ENCODE measurements around a stretch of chr9.

- RAMPAGE, long total RNA: no peak
- RRBS: no CpG with 5 or more reads among the region's 31 CpGs
Observed at GRCh38 chr9:111897342-111898231, 973 bp downstream of the UGCG start.

DNA sequence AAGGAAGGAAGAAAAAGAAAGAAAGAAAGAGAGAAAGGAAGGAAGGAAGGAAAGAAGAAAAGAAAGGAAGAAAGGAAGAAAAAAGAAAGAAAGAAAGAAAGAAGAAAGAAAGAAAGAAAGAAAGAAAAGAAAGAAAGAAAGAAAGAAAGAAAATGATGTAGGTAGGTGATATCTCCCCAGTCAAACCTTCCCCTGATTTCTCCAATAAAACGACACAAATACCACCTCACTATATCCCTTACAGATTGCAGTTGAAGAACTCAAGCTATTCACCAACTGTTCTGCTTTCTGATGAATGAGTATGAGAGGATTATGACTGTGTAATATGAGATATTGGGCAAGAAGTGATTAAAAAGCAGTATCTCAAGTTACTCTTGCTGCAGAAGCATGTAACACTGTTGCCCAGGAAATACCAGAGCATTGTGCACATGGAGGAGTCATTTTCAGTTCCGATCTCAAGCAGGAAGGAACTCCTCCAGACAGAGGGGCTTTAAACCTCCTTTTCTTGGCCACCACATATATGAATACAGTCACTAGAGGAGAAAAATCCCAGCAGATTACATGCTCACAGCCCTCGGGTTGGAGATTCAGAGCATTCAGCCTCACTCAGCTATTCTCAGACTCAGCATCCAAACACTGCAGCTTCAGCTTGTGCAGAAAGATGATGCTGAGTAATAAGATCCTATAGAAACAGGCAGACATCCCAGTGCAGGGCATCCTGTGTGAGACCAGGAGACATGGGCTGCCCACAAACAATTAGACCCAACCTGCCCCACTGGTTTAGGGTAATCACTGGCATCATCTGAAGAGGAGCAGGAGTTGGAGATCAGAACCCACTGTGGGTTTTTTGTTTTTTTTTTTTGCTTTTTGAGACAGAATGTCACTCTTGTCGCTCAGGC is 61.5 kb downstream of the UGCG start:
- RAMPAGE, long total RNA: no peak
- RRBS: no CpG with 5 or more reads among the region's 4 CpGs

DNA sequence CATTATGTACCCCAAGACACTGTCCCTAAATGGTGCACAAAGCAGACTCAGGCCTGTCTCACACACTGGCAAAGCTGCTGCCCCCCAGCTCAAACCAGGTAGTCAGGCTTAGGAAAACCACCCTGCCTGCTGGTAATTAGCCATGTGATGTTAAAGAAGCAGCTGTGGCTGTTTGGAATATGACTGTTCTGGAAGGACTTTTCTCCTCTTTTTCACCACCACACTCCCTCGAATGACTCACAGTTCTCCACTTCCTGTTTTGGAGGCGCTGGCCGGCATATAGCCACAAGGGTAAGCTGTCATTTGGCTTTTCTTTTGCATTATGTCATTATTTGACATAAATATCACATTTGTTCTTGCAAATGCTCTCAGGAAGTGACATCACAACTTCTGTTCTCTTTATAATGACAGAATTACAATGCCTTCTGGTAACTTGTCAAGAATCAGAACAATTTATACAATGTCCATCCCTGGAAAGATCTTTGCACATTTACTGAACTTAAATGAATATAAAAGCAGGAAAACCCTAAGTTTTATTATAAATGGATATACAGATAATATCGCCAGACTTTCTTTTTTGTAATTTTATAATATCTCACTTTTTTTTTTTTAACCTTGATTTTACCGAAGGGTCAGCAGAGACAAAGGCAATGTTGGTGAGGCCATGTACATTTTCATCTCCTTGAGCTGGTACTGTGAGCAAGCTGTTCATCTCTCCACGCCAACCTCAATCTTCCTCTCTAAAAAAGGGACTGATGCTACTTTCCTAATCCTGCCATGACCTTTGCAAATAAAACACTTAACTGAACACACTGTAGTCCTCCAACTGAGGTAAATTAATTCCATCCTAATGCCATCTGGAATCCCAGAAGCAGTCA is 113.6 kb downstream of the SUSD1 start:
- RAMPAGE, long total RNA: no peak
- RRBS: no CpG with 5 or more reads among the region's 6 CpGs

- RAMPAGE, long total RNA: no peak
- RRBS: no CpG with 5 or more reads among the region's 4 CpGs
Observed at GRCh38 chr9:112093148-112093540, 82.0 kb downstream of the SUSD1 start.

- RAMPAGE, long total RNA: no peak
- RRBS: no CpG with 5 or more reads among the region's 8 CpGs
Observed at GRCh38 chr9:112332372-112332798, 1.0 kb downstream of the PTBP3 start.

- RAMPAGE, long total RNA: no peak
- RRBS: no CpG with 5 or more reads among the region's 6 CpGs
Observed at GRCh38 chr9:112711123-112711610, 6.8 kb downstream of the INIP start.

DNA sequence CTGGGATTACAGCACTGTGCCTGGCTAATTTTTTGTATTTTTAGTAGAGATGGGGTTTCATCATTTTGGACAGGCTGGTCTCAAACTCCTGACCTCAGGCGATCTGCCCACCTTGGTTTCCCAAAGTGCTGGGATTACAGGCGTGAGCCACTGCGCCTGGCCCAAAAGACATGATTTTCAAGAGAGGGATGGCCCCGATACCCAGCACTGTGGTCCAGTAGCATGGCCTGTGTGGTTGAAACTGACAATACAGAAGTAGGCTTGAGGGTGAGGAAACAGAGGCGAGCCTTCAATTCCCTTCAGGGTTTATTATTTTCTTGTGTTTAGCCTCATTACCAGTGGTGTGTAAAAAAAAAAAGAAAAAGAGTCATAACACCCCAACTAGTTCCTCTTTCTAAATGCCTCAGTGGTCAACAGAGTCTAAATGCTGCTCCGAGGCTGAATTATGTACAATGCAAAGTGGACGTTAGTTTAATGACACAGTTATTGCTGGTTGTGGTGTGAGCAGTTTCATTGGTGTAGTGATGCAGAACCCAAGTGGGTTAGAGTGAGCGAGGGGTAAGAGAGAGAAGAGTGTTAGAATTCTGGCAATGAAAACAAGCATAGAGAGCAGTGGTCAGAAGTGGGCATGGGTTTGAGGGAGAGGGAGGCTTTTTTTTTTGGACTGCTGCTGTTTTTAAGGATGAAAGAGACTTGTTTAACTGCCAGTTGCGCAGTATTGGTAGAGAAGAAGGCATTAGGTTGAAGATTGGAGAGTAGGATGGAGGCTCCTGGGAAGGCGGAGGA is 58.9 kb downstream of the SNX30 start:
- RAMPAGE, long total RNA: no peak
- RRBS: no CpG with 5 or more reads among the region's 10 CpGs

- RAMPAGE, long total RNA: no peak
- RRBS: no CpG with 5 or more reads among the region's 3 CpGs
Observed at GRCh38 chr9:113125754-113126041, 25.1 kb upstream of the SLC31A2 start.

- RAMPAGE, long total RNA: no peak
- RRBS: no CpG with 5 or more reads among the region's 3 CpGs
Observed at GRCh38 chr9:113176455-113176700, 25.6 kb downstream of the SLC31A2 start.

DNA sequence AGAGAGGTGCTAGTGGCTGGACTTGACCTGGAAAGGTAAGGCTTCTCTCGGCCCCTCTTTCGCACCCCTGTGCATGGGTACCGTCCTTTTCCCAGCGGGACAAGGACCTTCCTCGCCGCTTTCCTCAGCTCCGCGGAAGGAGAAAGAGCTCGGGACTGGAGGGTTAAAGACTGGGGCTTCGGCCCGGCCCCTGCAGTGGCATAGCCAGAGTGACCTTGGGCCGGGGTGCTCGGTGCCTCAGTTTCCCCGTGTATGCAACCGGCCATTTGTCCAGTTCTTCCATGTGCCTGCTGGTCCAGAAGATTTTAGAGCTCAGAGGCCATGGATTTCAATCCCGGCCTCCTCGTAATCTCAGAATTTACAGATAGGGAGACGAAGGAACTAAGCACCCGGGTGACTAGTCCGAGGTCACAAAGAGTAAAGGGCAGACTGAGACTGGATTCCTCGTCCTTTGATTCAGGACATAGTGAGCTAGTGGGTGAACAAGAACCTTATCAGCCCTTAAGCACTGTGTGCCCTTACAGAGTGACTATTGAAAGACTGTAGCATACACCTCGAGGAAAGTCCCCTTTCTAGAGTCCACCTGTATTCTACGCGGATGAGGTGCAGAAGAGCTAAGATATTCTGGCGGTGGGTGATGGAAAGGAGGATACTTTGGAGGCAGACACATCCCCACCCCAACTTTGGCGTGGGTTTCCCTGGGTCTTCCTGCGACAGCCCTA is 461 bp downstream of the SLC31A1 start:
- RAMPAGE, long total RNA: no peak
- RRBS: 3% methylated on average over 4 of the region's 27 CpGs

- RAMPAGE, long total RNA: no peak
- RRBS: no CpG with 5 or more reads among the region's 2 CpGs
Observed at GRCh38 chr9:113261894-113262743, 13.3 kb downstream of the CDC26 start.

DNA sequence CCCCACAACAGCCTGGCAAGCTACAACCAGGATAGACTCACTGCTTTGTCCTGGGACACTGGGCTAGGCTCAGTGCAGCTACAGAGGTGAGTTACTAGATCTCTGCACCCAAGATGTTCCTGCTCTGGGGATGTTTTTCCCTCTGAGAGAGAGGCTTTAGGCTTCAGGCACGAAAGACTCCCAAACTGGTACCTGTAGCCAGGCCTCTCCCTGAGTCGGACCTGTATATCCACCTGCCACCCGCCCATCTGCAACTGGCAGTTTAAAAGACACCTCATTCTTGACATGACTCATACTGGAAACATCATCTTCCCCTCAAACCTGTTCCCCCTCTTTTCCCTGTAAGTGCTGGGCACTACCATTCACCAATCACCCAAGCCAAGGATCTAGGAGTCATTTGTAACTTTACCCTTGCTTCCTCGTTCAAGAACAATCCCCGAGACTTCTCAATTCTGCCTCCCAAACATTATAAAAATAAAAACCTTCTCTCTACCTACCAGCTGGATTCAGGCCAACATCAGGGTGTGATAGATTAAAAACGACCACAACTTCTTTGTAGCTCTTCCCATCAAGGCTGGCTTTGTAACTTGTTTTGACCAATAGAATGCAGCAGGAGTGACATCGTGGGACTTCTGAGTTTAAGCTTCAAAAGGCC is 1.6 kb upstream of the WDR31 start:
- RAMPAGE, long total RNA: no peak
- RRBS: no CpG with 5 or more reads among the region's 7 CpGs

GRCh38 chr9:113371572-113373016 is 4.7 kb downstream of the HDHD3 start:
- RAMPAGE, long total RNA: no peak
- RRBS: no CpG with 5 or more reads among the region's 17 CpGs

- RAMPAGE, long total RNA: no peak
- RRBS: no CpG with 5 or more reads among the region's 9 CpGs
Observed at GRCh38 chr9:113397082-113397873, 3.8 kb downstream of the ALAD start.

DNA sequence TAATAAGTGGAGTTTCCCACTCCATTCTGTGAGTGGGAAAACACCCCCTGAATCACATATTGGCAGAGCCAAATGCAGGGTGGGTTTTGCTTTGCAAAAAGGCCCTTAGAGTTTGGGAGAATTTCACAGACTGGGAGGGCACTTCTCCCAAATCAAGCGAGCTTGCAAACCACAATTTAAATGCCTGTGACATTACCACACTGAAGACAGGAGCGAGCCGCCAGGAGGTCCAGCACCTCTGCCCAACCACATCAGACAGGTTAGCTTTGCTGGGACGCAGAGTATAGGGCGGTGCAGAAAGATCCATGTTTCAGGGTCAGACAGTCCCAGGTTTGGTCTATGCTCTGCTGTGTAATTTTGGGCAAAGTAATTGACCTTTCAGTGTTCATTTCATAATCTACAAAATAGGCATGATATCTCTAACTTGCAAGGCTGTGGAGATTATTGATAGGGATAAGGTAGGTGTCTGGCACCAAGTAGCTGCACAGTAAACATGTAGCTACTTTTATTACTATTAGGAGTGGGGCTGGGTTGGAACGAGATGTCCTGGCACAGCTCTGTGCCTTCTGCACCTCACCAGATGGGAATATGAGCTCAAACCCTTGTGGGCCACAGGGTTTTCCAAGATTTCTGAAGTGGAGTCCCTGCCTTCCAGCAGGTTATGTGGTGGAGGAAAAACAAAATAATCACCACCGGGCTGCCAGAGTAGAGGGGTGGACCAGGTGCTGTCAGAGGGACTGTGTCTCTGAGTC is 2.1 kb downstream of the ALAD start:
- RAMPAGE, long total RNA: no peak
- RRBS: no CpG with 5 or more reads among the region's 7 CpGs

- RAMPAGE, long total RNA: no peak
- RRBS: no CpG with 5 or more reads among the region's 2 CpGs
Observed at GRCh38 chr9:113425124-113425403, 14.5 kb downstream of the C9orf43 start.

GRCh38 chr9:113468986-113469452 is 5.5 kb downstream of the RGS3 start:
- RAMPAGE, long total RNA: no peak
- RRBS: no CpG with 5 or more reads among the region's 4 CpGs

GRCh38 chr9:113504505-113505677 is 41.4 kb downstream of the RGS3 start:
- RAMPAGE, long total RNA: no peak
- RRBS: 88% methylated on average over 6 of the region's 14 CpGs

DNA sequence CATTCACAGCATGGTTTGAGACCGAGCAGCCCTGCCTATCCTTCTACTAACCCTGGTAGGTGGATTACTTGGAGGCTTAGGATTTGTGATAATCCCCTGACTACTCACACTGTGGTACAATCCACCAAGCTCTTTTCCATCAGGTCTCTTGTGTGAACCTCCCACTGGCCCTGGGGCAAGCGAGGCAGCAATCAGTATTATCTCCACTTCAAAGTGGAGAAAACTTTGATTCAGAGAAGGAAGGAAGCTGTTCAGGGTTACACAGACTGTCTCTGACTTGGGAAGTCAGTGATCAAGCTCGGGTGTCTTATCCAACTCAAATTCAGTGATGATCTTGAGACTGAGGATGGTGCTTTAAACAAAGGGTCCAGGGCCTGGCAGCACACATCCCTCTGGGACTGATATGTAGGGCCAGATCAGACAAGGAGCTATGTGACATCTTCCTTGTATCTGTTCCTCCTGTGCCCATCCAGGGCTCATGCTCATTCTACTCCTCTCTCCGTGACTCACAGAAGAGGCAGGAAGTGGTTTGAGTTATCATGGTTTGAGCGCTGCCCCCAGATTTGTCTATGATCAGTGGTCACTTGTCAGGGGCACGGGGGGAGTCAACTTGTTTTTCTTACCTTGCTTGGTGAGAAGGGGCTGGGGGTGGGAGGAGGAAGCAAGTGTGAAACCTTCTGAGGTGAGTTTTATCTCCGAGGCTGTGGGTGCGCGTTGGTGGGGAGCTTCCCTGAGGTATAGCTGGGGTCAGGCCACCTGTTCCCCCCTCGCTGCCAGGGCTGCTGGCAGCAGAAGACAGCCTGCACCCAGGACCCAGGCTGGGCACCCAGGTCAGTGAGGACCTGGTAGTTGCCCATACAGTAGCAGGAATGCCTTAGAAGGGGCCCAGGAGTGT is 48.6 kb downstream of the RGS3 start:
- RAMPAGE, long total RNA: no peak
- RRBS: no CpG with 5 or more reads among the region's 10 CpGs

DNA sequence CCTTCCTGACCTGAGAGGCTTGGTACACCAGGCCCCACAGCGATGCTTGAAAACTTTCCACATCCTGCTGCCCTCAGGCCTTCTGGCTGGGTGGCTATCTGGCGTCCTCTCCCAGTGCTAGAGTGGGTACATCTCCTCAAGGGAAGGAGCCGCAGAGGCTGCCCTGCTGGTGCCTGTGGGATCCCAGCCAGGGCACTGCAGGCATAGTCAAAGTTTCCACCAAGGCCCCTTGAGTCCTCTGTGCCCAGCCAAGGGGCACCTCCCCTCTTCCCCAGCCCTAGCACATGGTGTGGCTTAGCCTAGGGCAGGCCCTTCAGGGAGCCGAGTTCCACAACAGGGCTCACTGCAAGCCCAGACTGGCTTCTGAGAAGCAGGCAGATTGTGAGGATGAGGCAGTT is 103.1 kb downstream of the RGS3 start:
- RAMPAGE, long total RNA: no peak
- RRBS: no CpG with 5 or more reads among the region's 4 CpGs